Cytotoxic T cell (primary cell): ENCODE measurements around a stretch of chr7.

- PRO-cap, 2 experiments: no peak in any of the 2 experiments
These were observed 1.7 kb upstream of the PAXIP1 start for GRCh38 chr7:155004681-155005022.

DNA sequence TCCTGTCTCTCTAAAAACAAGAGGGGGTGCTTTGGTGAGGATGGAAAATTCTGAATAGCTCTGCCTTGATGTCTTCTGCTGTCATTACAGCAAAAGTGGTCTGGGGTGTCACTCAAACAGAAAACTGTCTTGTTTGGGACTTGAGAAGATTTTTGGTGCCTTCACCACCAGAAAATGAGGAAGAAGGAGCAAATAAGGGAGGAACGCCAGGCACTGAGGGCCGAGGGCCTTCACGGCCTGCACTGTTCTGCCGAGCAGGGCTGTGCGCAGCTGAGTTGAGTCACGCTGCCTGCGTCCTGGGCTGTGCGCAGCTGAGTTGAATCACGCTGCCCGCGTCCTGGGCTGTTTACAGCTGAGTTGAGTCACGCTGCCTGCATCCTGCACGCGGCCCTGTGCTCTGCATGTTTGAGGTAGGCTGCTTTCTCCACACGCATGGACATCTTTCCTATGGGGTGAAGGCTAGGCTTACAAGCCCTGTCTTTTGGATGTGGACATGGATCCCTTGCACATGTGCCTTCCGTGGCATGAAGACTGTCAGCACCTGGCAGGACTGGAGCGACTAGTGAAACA is 96.5 kb downstream of the HTR5A start:
- PRO-cap, 2 experiments: no peak in any of the 2 experiments

GRCh38 chr7:155219820-155220280 is 77.8 kb upstream of the INSIG1 start:
- PRO-cap, 2 experiments: no peak in any of the 2 experiments

DNA sequence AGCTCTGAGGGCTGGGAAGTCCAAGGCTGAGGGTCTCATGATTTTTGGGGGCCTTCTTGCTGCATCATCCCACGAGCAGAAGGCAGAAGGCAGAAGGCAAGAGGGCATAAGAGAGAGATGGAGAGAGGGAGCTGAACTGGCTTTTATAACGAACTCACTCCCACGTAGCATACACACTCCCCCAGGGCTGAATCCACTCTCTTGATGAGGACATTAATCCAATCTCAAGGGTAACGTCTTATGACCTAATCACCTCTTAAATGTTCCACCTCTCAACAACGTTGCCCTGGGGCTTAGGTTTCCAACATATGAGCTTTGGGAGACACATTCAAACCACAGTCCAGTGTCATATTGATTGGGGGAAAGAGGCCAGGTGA is 24.1 kb upstream of the INSIG1 start:
- PRO-cap, 2 experiments: peak in 1 of 2 experiments; most common minus-strand start position 91 of the sequence (in 1)

GRCh38 chr7:155277099-155277526 is 20.6 kb upstream of the INSIG1 start:
- PRO-cap, 2 experiments: no peak in any of the 2 experiments

DNA sequence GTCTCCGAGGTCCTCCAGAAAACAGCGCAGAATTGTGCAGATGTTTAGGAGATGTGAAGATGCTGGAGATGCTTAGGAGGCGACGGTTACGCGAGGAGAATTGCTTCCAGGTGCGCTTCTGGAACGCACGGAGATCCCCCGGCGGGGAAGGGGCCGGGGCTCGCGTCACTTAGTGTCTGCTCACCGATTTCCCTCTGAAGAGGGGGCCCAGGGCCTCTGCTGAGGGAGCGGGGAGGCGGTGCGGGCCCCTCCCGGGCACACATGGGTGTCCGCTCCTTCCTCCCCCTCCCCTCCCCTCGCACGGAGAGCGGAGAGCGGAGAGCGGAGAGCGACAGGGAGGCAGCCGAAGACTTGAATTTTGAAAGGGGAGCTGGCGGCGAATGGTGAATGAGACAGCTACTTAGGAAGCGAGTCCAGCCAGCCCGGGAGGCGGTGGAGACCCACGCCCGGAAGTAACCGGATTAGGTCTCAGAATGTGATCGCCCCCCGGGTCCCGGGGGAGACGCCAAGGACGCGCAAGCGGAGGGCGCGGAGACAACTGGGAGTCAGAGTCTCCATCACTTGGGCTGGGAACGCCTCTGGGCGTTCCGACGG is 8.7 kb upstream of the EN2 start:
- PRO-cap, 2 experiments: no peak in any of the 2 experiments

- PRO-cap, 2 experiments: no peak in any of the 2 experiments
These were observed 4.6 kb downstream of the SHH start for GRCh38 chr7:155807673-155808123.

GRCh38 chr7:155810040-155810836 is 2.0 kb downstream of the SHH start:
- PRO-cap, 2 experiments: no peak in any of the 2 experiments

- PRO-cap, 2 experiments: no peak in any of the 2 experiments
These were observed 723 bp downstream of the SHH start for GRCh38 chr7:155811540-155811939.

GRCh38 chr7:155961571-155962239 is 149.4 kb upstream of the SHH start:
- PRO-cap, 2 experiments: no peak in any of the 2 experiments

DNA sequence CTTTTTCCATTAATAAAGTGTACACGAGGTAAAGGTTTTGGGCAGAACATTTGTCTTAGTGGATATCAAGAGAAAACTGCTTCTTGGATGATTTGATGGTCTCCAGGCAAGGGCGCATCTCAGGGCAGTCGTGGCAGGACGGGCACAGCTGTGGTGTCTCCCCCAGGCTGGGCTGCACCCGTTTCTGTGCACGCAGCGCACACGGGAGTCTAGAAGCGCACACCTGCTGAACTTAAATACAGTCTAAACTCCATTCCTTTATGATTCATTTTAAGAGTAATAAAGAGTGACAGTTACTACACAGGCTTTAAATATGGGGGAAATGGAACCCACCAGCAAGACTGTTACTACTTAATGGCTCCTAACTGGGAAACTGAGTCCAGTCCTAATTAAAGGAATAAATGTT is 23.2 kb upstream of the RNF32 start:
- PRO-cap, 2 experiments: no peak in any of the 2 experiments

- PRO-cap, 2 experiments: no peak in any of the 2 experiments
These were observed 12.1 kb upstream of the MNX1 start for GRCh38 chr7:157022588-157023018.

DNA sequence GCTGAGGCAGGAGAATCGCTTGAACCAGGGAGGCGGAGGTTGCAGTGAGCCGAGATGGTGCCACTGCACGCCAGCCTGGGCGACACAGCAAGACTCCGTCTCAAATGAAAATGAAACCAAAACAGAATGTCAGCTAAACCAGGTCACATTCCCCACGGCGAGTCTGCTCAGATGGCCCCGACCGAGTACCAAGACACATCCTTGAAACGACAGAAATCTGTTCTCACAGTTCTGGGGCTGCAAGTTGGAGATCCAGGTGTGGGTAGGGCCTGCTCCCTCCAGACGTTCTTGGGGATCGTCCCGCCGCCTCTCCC is 28.9 kb upstream of the MNX1 start:
- PRO-cap, 2 experiments: no peak in any of the 2 experiments

GRCh38 chr7:157192090-157192629 is 53.4 kb downstream of the UBE3C start:
- PRO-cap, 2 experiments: no peak in any of the 2 experiments

GRCh38 chr7:157248268-157248784 is 88.5 kb upstream of the DNAJB6 start:
- PRO-cap, 2 experiments: no peak in any of the 2 experiments

DNA sequence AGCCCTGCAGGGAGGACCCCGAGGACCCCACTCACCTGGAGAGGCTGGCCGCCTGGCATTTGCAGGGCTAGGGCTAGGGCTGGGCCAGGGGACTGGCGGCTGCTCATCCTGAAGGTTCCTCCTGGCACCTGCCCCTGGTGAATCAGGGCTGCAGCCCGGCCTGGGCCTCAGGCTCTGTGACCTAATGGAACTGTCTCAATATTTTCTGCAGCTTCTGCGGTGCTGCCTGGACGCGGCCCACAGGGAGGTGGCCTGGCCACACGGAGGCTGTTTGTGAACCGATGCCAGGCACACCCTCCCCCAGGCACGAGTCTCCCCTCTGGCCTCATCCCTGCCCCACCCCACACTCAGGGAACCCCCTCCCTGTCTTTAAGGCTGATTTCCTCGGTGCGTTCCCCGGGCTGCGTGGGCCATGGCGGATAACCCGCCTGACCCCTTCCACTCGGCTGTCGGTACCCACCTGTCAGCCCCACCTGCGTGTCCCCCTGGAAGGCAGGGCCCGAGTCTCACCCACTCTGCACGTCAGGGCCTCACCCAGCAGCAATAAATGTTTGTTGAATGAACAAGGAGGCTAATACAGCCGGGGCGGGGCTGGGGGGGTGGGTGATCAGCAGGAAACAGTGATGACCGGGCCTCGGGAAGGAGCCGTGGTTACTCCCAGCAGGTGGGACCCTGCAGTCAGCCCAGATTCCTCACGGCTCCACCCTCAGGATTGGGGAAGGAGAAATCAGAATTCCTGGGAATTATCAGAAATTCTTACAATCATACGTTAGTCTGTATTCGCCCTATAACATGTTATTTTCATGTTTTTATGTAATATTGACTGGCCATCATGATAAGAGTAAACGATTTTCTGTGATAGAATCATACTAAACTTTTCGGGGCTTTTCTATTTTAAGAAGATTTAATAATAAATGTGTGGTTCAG is 54.4 kb upstream of the DNAJB6 start:
- PRO-cap, 2 experiments: no peak in any of the 2 experiments

DNA sequence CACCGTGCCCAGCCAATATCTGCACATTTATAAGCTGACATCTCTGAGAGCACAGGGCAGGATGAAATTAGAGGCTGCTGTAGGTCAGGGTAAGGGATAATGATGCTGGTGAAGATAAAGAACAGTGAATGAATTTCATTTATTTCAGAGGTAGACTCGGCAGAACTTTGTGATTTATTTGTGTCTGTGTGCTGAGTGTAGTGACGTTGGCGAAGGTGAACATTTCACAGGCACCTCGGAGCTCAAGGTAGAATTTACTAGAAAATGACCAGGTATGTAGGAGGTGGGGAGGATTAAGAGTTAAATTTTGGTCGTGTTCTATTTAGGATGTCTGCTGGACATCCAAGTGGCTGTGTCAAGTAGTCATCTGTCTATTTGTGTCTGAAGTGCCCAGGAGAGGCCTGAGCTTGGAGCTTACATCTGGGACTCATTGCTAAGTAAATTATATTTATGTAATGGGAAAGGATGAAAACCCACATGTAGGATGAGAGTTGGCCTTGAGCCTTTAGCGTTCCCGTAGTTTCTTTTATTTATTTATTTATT is 17.9 kb downstream of the DNAJB6 start:
- PRO-cap, 2 experiments: no peak in any of the 2 experiments

DNA sequence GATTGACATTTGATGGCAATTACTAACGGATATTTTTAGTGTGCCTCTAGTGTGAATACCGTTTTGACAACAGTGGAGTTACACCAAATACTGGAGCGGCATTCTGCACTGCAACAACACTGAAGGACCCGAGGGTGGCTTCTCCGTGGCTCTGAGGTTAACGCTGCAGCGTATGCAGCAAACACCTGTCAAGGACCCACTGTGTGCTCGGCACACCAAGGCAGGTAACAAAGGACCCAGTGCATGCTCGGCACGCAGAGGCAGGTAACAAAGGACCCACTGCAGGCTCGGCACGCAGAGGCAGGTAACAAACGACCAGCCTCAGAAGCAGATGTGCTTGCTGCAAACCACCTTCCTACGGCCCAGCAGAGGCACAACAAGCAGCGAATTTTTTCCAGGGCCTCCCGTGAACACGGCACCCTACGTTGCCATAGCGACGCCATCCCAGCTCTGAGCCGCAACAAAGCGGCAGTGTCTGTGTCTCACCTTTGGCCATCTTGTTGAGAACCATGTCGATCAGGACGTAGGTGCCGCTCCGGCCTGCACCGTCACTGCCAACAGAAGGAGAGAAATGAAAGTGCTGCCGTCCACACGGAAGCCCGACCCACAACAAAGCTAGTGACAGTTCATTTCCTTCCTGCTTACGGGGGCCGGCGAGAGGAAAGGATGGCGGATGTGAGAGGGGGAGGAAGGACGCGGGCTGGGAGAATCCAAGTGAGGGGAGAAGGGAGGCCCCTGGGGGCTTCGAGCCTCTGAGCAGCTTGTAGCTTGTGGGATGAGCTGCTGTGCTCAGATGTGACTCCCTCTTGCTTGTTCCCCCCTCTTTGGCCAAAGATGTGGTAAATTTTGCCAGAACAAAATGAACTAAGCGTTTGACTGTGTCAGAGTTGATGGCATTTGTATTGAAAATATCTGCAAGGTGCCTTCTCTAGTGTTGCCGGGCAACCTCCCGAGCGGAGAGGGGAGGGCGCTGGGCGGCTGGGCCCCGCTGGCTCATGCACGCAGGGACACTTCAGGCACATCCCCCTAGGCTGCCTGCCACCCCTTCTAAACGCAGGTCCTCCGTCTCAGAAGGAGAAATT is 232.0 kb downstream of the DNAJB6 start:
- PRO-cap, 2 experiments: peak in 2 of 2 experiments; most common plus-strand start position 500 of the sequence (in 2); most common minus-strand start position 378 of the sequence (in 1)

GRCh38 chr7:157585509-157586117 is 248.8 kb downstream of the DNAJB6 start:
- PRO-cap, 2 experiments: no peak in any of the 2 experiments

- PRO-cap, 2 experiments: no peak in any of the 2 experiments
These were observed 420.6 kb downstream of the DNAJB6 start for GRCh38 chr7:157757254-157757898.